Myometrial cell (primary cell): ENCODE results near the gene TLE2.

- RAMPAGE, long total RNA = no peak
Observed at GRCh38 chr19:3028835-3029488, at the start of gene TLE2. Gene TLE2 (minus strand): TSS chr19:3029280.

DNA sequence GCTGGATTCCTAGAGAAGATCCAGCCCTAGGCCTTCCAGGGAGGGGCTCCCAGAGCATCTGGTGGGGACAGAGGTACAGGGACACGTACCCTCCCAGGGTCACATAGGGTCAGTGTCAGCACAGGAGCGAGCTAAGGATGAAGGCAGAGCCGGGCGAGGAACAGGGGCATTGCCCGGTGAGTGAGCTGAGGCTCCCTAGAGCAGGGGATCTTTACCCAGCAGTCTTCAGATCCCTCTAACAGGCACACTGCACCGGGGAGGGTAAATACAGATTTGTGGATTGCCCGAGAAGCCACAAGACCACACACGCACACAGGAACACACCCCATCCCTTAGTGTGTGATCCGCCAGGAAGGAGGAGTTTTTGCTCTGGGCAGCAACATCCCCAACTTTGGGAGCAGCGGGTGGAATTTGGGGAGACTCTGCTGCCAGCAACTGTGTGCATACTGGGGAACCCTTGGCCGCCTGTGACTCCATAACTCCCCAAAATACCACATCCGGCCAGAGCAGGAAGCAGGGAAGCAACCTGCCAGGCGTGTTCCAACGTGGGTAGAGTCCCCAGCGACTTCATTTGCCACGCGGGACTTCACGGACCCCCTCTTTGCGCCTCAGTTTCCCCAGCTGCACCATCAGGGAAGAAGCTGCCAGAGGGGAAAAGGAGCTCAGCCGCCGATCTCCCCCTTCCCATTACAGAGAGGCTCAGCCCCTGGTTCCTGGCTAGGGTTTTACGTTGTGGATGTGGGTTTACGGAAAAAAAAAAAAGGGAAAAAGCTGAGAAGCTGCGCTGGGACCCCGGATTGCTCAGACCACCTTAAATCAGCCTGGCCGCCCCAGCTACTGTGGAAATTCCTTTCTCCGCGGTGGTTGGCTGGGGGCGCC lies 5.9 kb upstream of the TLE2 start:
- RAMPAGE, long total RNA = no peak

- RAMPAGE, long total RNA = no peak
Observed at GRCh38 chr19:3037307-3037646, 8.2 kb upstream of the TLE2 start.

- RAMPAGE, long total RNA = no peak
Observed at GRCh38 chr19:3041702-3042613, 12.9 kb upstream of the TLE2 start.

DNA sequence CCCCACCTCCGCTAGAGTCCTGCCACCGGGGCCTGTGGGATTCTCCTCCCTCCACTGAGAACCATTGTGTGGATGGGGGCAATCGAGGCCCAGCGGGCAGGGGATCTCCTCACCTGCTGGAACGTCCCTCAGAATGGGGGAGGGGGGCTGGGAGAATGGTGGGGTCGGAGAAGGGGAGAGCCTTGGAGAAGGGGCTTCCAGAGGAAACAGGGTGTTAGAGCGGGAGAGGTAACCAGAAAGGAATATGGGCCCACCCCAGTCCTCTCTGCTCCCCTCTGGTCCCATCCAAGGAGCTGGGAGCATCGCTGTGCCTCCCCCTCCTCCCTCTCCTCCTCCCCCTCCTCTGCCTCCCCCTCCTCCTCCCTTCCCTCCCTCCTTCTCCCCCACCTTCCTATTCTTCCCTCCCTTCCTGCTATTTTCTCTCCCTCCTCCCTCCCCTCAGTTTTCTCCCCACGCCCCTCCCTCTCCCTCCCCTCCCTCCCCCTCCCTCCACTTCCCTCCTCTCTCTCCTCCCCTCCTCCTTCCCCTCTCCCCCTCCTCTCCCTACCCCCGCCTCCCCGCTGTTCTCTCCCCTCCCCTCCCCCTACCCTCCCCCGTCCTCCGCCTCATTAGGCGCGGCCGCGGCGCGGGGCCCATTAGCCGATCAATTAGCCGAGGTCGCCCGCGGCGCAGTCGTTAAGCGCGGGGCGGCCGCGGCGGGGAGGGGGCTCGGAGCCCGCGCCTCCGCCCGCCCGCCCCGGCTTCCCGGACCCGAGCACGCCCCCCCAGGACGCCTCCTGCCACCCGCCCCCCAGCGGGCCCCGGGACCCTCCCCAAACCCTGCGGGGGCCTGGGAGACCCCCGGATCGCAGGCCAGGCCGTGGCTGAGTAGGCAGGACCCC lies 15.5 kb downstream of the TLE5 start:
- RAMPAGE, long total RNA = no peak

GRCh38 chr19:3058133-3058678 lies 4.1 kb downstream of the TLE5 start:
- RAMPAGE, long total RNA = no peak

GRCh38 chr19:3107789-3108310 lies 13.7 kb downstream of the GNA11 start:
- RAMPAGE, long total RNA = no peak

GRCh38 chr19:3123950-3124624 lies 11.7 kb upstream of the GNA15 start:
- RAMPAGE, long total RNA = no peak

DNA sequence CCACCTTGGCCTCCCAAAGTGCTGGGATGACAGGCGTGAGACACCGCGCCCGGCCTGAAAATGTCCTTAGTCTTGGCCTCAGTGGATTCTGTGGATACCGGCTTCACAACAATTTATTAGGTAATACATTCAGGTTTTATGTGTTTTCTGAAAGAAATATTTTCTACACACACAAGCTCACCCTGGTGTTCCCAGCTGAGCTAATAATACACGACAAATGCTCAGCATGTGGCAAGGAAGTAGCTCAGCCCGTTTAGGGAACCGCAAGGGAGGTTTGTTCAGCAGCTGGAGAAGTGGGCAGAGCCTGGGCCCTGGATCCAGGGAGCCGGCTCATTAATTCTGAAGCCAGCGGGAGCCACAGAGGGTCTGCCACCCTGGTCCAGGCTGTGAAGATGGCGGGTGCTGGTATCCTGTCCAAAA lies 3.0 kb upstream of the GNA15 start:
- RAMPAGE, long total RNA = no peak

DNA sequence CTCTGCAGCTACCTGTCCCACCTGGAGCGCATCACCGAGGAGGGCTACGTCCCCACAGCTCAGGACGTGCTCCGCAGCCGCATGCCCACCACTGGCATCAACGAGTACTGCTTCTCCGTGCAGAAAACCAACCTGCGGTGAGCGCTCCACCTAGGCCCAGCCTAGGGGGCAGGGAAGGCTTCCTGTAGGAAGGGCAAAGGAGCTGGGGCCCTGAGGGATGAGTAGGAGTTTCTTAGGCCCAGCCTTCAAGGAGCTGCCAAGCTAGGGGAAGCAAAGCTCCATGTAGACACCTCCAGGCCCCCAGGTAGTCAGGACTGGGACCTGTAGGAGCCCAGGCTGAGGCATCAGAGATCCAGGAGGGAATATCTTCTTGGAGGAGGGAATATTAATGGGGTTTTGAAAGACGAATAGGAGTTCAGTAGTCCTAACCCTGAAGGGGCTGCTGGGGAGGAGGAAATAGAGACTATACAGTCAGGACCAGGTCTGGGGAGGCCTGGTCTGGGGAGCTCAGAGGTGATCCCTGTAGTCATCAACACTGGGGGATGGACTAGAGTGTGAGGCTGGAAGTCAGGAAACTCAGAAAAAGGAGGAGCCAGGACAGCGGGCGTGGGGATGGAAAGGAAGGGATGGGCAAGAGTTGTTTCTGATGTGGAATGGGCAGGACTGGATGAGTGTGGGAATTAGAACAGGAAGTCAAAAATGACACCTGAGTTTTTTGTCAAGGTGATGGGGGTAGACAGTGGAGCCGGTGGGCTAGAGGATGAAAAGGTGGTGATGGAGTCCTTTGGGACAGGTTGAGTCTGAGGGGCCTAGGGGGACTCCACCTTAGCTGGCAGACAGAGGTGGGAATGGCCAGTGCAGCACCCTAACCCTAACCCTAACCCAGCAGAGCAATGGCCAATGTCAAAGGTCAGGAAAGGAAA lies 16.1 kb downstream of the GNA15 start:
- RAMPAGE, long total RNA = no peak

GRCh38 chr19:3350266-3350752 lies 16.1 kb upstream of the NFIC start:
- RAMPAGE, long total RNA = no peak

- RAMPAGE, long total RNA = no peak
Observed at GRCh38 chr19:3361099-3361498, 5.3 kb upstream of the NFIC start.

DNA sequence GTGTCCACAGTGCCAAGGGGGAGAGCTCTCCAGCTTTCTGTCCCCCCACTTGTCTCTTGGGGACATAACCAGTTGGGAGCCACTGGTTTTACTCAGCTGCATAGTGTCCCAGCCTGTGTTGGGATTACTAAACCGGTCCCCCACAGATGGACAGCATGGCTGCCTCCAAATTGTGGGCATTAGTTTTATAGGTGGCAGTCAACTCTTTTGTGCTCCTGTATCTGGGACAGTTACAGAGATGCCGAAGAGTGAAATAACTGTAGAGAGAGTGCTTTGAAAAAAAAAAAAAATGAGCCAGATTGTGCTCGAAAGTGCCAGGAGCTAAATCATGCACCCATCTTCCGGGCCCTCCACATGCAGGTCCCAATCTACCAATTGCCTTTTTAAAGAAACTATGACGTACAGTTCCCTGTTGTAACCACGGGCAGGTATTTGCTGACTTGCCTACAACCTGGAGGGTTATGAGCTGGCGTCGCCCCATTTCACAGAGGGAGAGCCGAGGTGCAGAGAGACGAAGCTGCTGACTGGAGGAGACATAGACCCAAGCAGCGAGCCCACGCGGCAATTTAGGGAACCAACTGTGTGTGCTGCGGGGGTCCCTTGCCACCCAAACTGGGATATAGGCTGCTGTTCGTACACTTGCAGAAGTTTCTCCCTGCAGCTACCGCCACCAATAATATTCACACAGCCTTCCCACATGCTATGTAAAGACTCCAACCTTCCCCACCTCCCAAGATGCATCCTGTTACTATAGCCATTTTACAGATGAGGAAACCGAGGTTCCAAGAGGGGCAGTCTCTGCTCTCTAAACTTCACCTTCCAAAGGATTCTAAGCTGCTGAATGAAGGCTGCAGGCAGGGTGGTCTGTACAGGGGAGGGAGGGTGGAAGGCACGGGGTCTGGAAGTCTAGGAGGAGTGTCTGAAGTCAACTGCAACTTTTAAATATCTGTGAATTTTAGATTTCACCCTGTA lies 2.2 kb upstream of the NFIC start:
- RAMPAGE, long total RNA = no peak

- RAMPAGE, long total RNA = no peak
Observed at GRCh38 chr19:3368802-3369087, 2.4 kb downstream of the NFIC start.

- RAMPAGE, long total RNA = no peak
Observed at GRCh38 chr19:3374420-3375207, 8.2 kb downstream of the NFIC start.

GRCh38 chr19:3387650-3388255 lies 21.4 kb downstream of the NFIC start:
- RAMPAGE, long total RNA = no peak

GRCh38 chr19:3452227-3453050 lies 27.9 kb downstream of the SMIM24 start:
- RAMPAGE, long total RNA = no peak

- RAMPAGE, long total RNA = no peak
Observed at GRCh38 chr19:3457396-3457742, 23.0 kb downstream of the SMIM24 start.

DNA sequence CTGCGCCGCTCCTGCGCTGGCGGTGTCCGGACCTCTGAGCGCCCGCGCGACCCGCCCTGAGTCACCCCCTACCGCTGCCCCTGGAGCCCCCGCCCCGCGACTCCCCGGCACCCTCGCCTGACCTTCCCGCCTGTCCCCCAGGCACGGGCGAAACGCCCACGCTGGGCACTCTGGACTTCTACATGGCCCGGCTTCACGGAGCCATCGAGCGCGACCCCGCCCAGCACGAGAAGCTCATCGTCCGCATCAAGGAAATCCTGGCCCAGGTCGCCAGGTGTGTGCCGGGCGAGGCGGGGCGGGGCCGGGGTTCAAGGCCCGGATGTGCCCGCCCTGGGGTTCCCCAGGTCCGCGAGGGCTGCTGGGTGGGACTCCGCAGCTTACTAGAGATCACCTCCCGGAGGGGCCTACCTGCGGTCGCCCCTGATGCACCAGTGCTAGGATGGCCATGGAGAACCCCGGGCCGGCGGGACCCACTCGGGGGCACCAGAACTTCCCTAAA lies 5.1 kb downstream of the HMG20B start:
- RAMPAGE, long total RNA = no peak

- RAMPAGE, long total RNA = no peak
Observed at GRCh38 chr19:3743541-3744171, 17.8 kb downstream of the APBA3 start.